H1 (cell line): ENCODE data around the genes EIF2AK3, RPIA and MAL.

- RRBS = no CpG with 5 or more reads among the region's 9 CpGs
CAGE:
- cytosol, long polyA plus RNA = no peak
- long polyA plus RNA = no peak
- nucleus, long polyA plus RNA = no peak
Observed at GRCh38 chr2:87639723-87640108, 108.2 kb upstream of the PLGLB2 start.

DNA sequence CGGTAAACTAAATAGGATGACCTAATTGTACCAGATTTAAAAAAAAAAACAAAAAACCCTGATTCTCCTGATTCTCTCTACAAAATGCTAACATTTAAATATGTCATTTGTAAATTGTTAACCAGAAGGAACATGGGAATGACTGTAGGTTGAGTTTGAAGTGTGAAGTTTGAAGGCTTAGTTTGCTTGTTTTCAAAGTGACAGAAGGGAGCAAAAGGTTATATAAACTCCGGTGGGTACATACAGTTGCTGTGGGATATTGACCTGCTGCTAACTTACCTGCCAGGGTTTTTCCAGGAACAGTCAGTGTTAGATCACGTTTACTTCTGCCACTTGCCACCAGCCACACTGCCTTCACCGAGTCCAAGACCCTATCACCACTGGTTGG lies 6.8 kb downstream of the PLGLB2 start:
- RRBS = no CpG with 5 or more reads among the region's 4 CpGs
CAGE:
- cytosol, long polyA plus RNA = no peak
- long polyA plus RNA = no peak
- nucleus, long polyA plus RNA = no peak

- RRBS = no CpG with 5 or more reads among the region's 10 CpGs
CAGE:
- cytosol, long polyA plus RNA = no peak
- long polyA plus RNA = no peak
- nucleus, long polyA plus RNA = no peak
Observed at GRCh38 chr2:88076922-88077490, 9.4 kb downstream of the SMYD1 start.

DNA sequence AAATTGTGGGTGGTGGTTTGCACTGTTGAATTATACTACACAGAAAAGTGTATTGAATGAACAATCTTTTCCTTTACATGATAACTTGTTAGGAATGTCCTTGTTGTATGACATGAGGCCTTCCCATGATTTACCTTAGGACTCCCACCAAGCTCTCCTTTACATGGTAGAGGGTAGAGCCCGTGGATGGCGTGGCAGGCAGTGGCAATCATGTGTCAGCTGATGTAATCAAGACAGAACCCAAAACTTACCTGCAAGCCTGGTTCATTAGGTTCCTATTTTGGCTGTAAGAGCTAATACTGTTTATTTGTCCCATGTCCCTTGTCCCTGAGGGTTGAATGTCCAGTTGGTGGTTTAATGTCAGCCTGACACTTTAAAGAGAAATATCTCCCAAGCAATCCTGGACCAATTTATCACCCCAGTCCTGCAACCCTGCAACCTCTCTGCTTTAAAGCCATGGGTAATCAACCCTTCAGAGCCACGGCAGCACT lies 5.9 kb upstream of the FABP1 start:
- RRBS = no CpG with 5 or more reads among the region's 3 CpGs
CAGE:
- cytosol, long polyA plus RNA = no peak
- long polyA plus RNA = no peak
- nucleus, long polyA plus RNA = no peak

GRCh38 chr2:88136647-88137189 lies 8.9 kb upstream of the FABP1 start:
- RRBS = no CpG with 5 or more reads among the region's 4 CpGs
CAGE:
- cytosol, long polyA plus RNA = no peak
- long polyA plus RNA = no peak
- nucleus, long polyA plus RNA = no peak

DNA sequence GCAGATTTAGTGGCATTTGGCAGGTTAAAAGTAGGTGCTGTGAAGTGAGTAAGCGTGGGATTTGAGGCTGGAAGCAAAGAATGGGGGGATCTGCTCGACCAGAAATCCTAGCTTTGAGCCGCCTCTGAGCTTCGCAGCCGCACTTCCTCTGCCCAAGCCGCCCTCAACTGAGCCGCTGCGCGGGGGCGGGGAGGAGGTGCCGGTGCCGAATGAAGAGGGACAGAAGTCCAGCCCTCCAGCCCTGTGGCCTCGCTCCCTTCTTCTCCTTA lies 30.1 kb downstream of the THNSL2 start:
- RRBS = no CpG with 5 or more reads among the region's 13 CpGs
CAGE:
- cytosol, long polyA plus RNA = no peak
- long polyA plus RNA = no peak
- nucleus, long polyA plus RNA = no peak

DNA sequence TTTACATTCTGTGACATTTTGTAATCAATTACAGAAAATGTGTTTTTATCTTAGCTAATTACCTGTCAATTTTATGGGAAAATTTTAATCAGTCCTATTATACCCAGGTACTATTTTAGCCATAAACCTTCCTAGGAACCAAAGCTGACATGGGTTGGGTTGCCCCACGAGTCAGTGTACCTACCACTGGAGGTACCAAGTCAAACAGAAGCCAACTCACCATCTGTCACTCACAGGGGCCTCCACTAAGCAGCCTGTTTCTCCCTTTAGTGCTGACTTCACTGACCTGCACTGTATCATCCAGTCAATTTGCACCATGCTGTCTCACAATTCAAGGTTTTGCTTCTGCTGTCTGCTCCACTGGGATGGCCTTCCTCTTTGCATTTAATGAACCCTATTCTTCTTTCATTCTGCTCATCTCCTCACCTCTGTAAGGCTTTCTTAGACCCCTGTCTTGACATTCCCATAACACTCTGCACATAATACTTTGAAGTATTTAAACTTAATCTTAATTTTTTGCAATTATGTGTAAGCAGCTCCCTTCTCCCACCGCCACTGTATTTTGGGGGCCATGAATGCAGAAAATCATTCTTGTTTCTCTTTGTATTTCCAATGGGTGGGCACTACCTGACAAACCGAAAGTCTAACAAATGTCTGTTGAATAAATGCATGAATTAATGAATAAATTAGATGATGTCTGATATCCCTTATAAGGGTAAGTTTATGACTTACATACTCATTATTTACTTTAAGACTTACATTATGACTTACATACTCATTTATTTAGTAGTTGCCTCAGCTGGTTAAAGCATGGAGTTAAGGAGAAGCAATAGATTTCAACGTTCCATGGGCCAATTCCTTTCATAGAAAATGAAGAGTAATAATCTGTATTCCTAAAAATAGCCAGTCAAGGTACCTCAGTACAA lies 47.0 kb downstream of the EIF2AK3 start:
- RRBS = no CpG with 5 or more reads among the region's 4 CpGs
CAGE:
- cytosol, long polyA plus RNA = no peak
- long polyA plus RNA = no peak
- nucleus, long polyA plus RNA = no peak

DNA sequence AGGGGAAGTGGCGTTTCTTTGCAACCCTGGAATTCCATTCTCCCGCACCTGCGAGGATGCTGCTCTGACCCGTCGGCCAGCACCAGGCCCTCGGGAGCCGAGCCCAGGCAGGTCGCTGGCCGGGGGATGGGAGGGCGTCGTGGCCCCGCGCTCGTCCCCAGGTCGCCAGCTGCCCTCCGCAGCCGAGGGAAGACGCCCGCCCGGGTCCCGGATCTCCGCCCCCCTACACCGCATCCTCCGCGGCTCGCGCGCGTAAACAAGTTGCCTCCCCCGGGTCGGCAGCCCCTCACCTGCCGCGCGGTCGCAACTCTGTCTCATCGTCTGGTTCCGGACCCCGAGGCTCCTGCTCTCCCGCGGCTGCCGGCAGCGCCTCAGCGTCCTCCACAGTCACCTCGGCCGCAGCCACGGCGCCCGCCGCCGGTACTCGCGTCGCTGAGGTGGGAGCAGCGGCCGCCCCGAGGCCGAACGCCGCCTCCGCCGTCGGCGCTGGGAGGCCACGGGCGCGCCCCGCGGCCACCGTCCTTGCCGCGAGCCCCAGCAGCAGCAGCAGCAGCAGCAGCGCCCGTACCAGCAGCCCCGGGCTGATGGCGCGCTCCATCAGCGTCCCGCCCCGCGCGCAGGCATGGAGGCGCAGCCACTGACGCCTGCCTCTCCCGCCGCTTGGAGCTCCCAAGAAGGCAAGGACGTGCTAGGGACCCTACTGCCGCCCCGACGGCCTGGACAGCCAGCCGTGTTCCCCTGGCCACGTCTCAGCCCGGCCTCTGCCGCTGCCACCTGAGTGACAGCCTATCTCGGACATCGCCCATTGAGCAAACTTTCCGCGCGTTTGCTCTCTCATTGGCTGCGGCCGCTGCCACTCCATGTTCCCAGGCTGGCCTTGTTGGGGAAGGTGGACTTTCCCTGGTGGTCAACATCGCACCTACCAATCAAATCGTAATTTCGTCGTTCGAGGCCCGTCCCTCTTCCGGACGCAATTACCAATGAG lies at the start of gene EIF2AK3:
EIF2AK3 (minus strand) TSS at position 788 of the 985 bp plus-strand sequence.
- RRBS = under 1% methylated on average over 40 of the region's 108 CpGs
CAGE:
- cytosol, long polyA plus RNA = start-site peak on the minus strand centred at position 742 of the sequence, 83 bp wide, 360 reads
- long polyA plus RNA = start-site peak on the minus strand centred at position 736 of the sequence, 70 bp wide, 199 and 152 reads in 2 replicates
- nucleus, long polyA plus RNA = start-site peak on the minus strand centred at position 736 of the sequence, 70 bp wide, 252 reads

- RRBS = 1% methylated on average over 17 of the region's 66 CpGs
CAGE:
- cytosol, long polyA plus RNA = start-site peak on the plus strand at chr2:88691672-88691846, 430 reads
- long polyA plus RNA = start-site peak on the plus strand at chr2:88691672-88691799, 445 and 159 reads in 2 replicates
- nucleus, long polyA plus RNA = start-site peak on the plus strand at chr2:88691685-88691790, 163 reads
Observed at GRCh38 chr2:88691592-88692704, at the start of gene RPIA. Gene RPIA (plus strand): TSS chr2:88691673.

- RRBS = no CpG with 5 or more reads among the region's 5 CpGs
CAGE:
- cytosol, long polyA plus RNA = no peak
- long polyA plus RNA = no peak
- nucleus, long polyA plus RNA = no peak
Observed at GRCh38 chr2:88832500-88832995, 141.1 kb downstream of the RPIA start.

DNA sequence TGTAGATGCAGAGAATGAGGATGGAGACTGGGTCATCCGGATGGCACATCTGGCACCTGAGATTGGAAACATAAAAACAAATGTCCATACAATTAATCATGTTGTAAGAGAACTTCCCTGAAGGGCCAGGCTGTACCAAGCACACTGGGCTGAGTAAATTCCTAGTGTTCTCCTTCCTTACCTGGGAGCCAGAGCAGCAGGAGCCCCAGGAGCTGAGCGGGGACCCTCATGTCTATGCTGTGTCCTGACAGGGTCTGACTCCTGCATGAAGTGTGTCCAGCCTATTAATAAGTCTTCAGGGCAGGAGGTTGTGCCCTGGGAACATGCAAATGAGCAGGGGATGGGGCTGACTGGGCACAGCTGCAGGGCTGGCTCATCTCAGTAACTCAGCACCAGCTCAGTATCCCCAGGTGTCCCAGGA lies 301.2 kb downstream of the RPIA start:
- RRBS = no CpG with 5 or more reads among the region's 2 CpGs
CAGE:
- cytosol, long polyA plus RNA = no peak
- long polyA plus RNA = no peak
- nucleus, long polyA plus RNA = no peak

- RRBS = no CpG with 5 or more reads among the region's 6 CpGs
CAGE:
- cytosol, long polyA plus RNA = no peak
- long polyA plus RNA = no peak
- nucleus, long polyA plus RNA = no peak
Observed at GRCh38 chr2:89085429-89086008, 394.0 kb downstream of the RPIA start.

- RRBS = no CpG with 5 or more reads among the region's 3 CpGs
CAGE:
- cytosol, long polyA plus RNA = no peak
- long polyA plus RNA = no peak
- nucleus, long polyA plus RNA = no peak
Observed at GRCh38 chr2:89100232-89100529, 408.7 kb downstream of the RPIA start.

GRCh38 chr2:89117549-89118070 lies 426.1 kb downstream of the RPIA start:
- RRBS = no CpG with 5 or more reads among the region's 4 CpGs
CAGE:
- cytosol, long polyA plus RNA = no peak
- long polyA plus RNA = no peak
- nucleus, long polyA plus RNA = no peak

DNA sequence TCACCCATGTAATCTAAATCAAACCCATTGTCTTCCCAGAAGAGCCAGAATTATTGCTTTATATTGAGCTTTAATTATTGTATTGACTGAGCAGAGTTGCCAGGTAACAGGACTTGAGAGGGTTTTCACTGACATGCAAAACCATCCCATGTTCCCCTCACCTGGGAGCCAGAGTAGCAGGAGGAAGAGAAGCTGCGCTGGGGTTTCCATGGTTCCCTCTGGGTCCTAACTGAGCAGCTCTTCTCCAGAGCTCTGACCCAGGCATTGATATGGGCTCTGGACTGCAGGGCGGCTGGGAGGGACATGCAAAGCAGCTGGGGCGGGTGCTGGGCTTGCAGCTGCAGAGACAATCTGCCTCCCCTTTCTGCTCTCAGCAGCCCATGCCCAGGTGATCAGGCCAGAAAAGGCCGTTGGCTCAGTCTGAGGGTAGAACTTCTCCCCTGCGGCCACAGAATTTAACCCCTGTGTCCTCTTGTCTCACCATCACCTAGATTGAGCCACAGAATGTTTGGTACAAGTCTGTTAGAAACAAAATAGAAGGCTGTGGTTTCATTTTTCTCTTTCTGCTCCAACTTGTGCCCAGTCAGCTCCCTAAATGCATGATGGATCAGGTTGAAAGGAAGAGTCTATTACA lies 451.5 kb downstream of the RPIA start:
- RRBS = no CpG with 5 or more reads among the region's 5 CpGs
CAGE:
- cytosol, long polyA plus RNA = no peak
- long polyA plus RNA = no peak
- nucleus, long polyA plus RNA = no peak

GRCh38 chr2:89585236-89586120 lies 894.0 kb downstream of the RPIA start:
- RRBS = no CpG with 5 or more reads among the region's 58 CpGs
CAGE:
- cytosol, long polyA plus RNA = no peak
- long polyA plus RNA = no peak
- nucleus, long polyA plus RNA = no peak

- RRBS = no CpG with 5 or more reads among the region's 10 CpGs
CAGE:
- cytosol, long polyA plus RNA = no peak
- long polyA plus RNA = no peak
- nucleus, long polyA plus RNA = no peak
Observed at GRCh38 chr2:90021308-90021753, 1329.9 kb downstream of the RPIA start.

- RRBS = no CpG with 5 or more reads among the region's 11 CpGs
CAGE:
- cytosol, long polyA plus RNA = no peak
- long polyA plus RNA = no peak
- nucleus, long polyA plus RNA = no peak
Observed at GRCh38 chr2:95007728-95008237, 17.7 kb upstream of the MAL start.

DNA sequence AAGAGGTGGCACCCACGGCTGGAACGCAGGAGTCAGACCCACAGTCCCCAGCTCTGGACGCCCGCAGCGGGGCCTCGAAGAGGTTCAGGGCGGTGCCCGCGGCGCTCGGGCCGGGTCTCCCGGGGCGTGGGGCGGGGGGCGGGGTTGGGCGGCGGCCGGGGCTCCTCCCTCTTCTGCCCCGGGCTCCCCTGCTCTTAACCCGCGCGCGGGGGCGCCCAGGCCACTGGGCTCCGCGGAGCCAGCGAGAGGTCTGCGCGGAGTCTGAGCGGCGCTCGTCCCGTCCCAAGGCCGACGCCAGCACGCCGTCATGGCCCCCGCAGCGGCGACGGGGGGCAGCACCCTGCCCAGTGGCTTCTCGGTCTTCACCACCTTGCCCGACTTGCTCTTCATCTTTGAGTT lies at the start of gene MAL:
MAL (plus strand) TSS at position 223 of the 399 bp plus-strand sequence.
- RRBS = 34% methylated on average over 7 of the region's 44 CpGs
CAGE:
- cytosol, long polyA plus RNA = no peak
- long polyA plus RNA = no peak
- nucleus, long polyA plus RNA = no peak

DNA sequence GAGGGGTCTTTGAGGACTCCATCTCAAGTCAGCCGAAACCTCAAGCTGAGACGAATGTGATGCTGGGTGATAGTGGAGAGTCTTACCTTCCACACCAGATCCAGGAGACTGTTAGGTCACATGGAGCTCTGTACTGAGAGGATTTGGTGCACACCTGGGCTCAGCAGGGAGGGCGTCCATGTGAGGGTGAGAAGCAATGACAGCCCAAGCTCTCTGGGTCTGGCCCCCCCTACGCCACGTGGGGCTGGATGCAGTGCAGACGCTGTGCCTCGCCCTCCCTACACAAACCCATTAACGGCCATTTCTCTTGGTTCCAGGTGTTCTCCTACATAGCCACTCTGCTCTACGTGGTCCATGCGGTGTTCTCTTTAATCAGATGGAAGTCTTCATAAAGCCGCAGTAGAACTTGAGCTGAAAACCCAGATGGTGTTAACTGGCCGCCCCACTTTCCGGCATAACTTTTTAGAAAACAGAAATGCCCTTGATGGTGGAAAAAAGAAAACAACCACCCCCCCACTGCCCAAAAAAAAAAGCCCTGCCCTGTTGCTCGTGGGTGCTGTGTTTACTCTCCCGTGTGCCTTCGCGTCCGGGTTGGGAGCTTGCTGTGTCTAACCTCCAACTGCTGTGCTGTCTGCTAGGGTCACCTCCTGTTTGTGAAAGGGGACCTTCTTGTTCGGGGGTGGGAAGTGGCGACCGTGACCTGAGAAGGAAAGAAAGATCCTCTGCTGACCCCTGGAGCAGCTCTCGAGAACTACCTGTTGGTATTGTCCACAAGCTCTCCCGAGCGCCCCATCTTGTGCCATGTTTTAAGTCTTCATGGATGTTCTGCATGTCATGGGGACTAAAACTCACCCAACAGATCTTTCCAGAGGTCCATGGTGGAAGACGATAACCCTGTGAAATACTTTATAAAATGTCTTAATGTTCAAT lies 27.8 kb downstream of the MAL start:
- RRBS = no CpG with 5 or more reads among the region's 25 CpGs
CAGE:
- cytosol, long polyA plus RNA = no peak
- long polyA plus RNA = no peak
- nucleus, long polyA plus RNA = no peak